Helper T cell (primary cell): ENCODE measurements around the genes LPCAT4 and DPH6.

DNA sequence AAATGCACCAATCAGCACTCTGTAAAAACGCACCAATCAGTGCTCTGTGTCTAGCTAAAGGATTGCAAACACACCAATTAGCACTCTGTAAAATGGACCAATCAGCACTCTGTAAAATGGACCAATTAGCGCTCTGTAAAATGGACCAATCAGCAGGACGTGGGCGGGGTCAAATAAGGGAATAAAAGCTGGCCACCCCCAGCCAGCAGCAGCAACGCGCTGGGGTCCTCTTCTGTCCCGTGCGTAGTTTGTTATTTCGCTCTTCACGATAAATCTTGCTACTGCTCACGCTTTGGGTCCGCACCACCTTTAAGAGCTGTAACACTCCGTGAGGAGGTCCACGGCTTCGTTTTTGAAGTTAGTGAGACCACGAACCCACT lies 52.7 kb upstream of the OTUD7A start:
- PRO-cap, 2 experiments = no peak in any of the 2 experiments

GRCh38 chr15:32315501-32315932 lies 87.6 kb downstream of the GOLGA8K start:
- PRO-cap, 2 experiments = no peak in any of the 2 experiments

GRCh38 chr15:32342125-32342621 lies 60.9 kb downstream of the GOLGA8K start:
- PRO-cap, 2 experiments = no peak in any of the 2 experiments

DNA sequence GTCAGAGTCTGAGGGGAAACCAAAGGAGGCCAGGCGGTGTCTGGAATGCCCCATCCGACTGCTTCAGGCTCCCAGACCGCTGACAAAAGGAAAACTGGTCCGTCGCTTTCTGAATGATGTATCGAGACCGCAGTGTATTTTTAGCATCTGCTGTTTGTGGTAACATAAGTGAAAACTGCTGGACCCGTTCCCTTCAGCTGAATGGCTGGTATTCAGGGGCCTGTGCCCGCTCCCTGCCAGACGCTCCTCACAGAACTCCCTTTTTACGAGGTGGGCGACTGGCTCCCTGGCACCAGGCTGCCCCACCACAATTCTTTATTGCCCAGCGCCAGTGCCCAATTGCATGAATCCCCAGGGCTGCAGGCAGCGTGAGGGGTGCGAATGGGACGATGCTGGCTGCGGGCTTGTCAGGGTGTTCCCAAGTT lies 30.5 kb downstream of the SCG5 start:
- PRO-cap, 2 experiments = no peak in any of the 2 experiments

DNA sequence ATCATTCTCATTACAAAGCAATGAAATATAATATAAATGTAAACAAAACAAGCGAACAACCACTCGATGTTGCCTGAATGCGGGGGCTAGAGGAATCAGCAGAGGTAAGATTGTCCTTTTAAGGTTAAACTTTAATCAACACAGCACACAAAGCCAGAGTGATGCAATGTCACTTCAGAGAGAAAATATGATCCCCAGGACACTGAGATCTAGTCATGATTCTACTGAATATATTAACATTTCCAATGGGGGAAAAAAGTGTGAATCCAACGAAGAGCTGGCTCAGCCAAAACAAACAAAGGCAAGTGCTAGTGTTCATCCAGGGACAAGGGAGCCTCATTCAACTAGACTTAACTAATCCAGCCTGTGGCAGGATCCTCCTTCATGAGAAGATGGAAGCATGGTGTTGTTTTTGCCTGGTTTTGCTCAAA lies 35.7 kb downstream of the SCG5 start:
- PRO-cap, 2 experiments = no peak in any of the 2 experiments

DNA sequence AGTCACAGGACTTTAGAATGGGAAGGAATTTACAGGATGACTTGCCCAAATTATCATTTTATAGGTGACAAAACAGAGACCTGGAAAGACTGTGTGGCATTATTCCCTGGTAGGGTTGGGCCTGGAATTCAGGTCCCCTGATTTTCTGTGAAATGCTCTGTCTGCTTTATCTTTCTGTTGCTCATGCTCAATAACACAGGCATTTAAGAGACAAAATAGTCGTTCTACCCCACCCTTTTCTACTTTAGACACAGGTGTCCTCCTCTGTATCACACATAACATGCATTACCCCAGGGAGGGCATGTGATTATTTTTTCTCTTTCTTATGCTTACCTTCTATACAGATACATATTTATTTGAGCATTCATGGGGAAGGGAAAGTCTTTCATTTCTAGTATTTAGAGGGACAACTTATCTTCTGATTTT lies 82.8 kb downstream of the GREM1 start:
- PRO-cap, 2 experiments = no peak in any of the 2 experiments

DNA sequence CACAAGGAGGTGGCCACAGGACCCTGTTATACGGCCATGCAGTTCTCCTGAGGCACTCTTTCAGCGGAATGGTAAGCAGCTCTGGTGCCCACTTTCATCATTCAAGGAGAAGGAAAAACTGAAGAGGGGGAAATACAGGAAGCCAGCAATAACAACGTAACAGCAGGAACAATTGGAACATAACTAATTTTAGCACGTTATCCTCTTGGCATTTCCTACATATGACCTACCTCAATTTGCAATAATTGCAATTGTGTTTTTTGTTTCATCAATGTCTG lies 219.8 kb downstream of the RYR3 start:
- PRO-cap, 2 experiments = no peak in any of the 2 experiments

DNA sequence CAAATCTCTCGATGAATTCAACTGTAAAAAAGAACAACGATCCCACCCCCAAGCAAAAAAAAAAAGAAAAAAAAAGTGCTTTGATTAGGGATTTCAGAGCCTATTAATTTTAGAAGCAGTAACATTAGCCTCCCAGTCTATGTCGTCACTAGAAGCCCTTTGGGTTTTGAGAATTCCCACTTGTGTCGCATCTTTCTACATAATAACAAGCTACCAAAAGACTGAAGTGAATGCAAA lies 748 bp downstream of the EMC7 start:
- PRO-cap, 2 experiments = peak in 1 of 2 experiments; most common minus-strand start position 185 of the sequence (in 1)

GRCh38 chr15:34359418-34360276 lies 7.3 kb downstream of the LPCAT4 start:
- PRO-cap, 2 experiments = no peak in any of the 2 experiments

GRCh38 chr15:34362049-34363193 lies 4.6 kb downstream of the LPCAT4 start:
- PRO-cap, 2 experiments = no peak in any of the 2 experiments

DNA sequence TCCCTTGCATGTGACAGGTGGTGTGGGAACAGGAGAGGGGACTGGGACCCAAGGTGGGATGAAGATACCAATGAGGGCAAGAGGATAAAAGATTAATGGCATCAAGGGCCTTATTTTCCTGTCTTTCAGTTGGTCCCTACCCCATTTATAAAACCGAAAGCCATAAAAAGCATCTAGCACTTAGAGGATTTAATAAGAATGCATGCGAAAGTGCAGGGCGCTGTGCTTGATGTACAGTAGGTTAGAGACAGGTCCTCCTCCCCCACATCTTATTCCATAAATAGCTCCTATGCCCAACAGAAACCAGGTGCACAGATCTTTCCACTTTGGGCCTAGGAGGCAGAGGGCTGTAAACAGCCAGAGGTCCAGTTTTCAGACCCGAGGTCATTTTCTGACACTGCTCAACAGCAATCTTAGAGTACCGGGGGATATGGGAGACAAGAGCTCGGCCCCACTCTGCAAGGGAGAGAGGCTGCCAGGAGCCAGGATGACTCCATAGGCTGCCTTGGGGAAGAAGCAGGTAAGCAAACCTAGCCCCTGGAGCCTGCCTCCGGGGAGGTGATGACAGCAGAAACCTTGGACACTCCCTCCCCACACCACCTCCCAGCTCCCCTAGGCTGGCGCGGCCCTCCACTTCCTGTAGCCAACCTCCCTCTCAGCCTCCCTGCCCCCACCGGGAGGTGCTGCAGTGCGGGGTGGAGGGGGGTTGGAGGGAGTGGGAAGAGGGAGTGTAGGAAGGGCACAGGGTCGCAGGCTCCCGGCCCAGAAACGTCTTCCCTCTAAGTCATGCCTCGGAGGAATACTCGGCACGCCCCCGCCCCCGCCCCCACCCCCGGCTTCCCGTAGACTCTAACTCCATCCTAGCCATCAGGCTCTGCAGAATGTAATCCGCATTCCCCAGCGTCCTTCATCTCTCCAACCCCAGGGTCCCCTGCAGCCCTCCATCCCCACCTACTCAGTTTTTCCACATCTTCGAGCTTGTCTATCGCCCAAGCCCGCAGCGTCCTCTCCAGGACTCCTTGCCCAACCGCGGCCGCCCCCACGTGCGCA lies 869 bp downstream of the LPCAT4 start:
- PRO-cap, 2 experiments = no peak in any of the 2 experiments

GRCh38 chr15:34366852-34368048 lies at the start of gene LPCAT4:
LPCAT4 (minus strand) TSS chr15:34367196.
- PRO-cap, 2 experiments = peak in 2 of 2 experiments; most common plus-strand start chr15:34367357 (in 2); most common minus-strand start chr15:34367196 (in 2)

GRCh38 chr15:34588322-34588821 lies 4.9 kb upstream of the GOLGA8B start:
- PRO-cap, 2 experiments = peak in 2 of 2 experiments; most common minus-strand start chr15:34588449 (in 2)

DNA sequence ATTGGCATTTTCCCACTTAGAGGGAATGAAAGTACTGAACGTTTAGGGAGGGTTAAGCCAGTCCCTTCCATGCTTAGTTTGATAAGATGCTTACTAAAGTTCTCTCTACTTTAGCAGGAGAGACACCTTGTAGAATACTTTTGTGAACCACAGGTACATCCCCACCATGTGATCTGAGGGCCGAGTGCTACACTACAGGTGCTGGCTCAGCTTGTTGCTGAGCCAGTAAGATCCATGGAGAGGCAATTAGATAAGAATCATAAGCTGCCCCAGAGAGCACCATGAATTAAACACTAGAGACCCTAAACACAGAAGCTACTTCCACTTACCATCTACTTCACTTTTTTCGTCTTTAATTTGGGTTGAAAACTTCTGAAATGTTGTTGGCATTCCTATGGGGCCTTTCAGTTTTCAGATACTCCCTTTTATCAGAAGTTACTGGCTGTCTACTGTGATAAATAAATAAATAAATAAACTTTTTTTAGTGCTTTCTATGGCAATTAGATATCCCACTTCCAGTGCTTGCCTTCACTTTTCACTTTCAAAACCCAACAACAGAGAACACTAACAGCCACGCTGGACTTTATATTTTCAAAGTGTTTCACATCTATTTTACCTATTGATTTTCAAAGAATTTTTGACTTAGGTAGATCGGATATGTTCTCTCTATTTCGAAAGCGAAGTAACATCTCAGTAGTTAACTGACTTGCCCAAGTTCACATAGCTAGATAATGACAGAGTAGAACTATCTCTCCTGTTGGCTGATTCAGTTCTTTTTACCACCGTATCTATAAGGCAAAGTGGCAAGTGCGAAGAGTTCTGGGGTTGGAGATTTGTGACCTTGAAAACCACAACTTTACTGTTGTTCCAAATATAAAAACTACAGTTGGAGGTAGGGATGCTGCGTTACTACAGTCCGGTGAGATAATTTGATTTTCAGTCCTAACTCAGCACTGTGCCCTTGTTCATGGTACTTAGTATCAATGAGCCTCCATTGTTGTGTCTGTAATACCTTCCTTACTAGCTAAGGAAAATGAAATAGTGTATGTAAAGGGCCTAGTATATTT lies 70.9 kb upstream of the GOLGA8B start:
- PRO-cap, 2 experiments = no peak in any of the 2 experiments

DNA sequence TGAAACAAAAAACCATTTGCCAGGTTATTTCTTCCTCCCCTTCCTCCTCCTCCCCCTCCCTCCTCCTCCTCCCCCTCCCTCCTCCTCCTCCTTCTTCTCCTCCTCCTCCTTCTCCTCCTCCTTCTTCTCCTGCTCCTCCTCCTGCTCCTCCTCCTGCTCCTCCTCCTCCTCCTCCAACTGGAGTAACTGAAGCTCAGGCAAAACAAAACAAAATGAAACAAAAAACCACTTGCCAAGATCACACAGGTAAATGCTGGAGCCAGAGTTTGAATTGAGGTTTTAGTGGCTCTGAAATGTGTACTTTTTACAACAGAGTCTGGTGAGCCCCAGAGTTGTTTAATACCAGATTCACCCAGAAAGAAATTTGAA lies 31.3 kb upstream of the ZNF770 start:
- PRO-cap, 2 experiments = no peak in any of the 2 experiments

- PRO-cap, 2 experiments = no peak in any of the 2 experiments
These were observed 190.0 kb downstream of the DPH6 start for GRCh38 chr15:35355796-35356488.

- PRO-cap, 2 experiments = no peak in any of the 2 experiments
These were observed 183.8 kb downstream of the DPH6 start for GRCh38 chr15:35361980-35362761.

DNA sequence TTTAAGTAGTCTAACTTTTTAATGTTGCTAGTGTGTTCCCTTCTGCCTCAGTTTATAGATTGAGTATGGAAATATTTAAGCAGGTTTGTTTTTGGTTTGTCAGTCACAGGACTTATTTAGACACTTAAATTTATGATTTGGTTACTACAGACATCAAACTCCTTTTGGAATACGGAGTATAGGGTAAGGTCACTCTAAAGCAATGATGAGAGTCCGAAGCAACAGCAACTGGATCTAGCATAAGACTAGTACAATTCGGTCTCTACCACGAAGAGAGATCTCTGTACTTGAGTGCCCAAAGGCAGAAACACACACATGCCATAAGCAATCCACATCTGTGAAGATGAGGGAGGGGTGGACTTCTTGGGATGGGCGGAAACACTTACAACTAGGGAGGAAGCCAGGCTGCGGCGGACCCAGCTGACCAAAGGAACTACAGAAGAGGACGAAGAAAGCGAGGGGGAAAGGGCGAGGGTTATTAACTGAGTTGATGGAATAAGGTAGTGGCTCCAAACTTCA lies 675 bp downstream of the DPH6 start:
- PRO-cap, 2 experiments = no peak in any of the 2 experiments

GRCh38 chr15:35545750-35546791 lies at the start of gene DPH6:
DPH6 (minus strand) TSS chr15:35546165.
- PRO-cap, 2 experiments = peak in 2 of 2 experiments; most common plus-strand start chr15:35546008 (in 1); most common minus-strand start chr15:35546141 (in 2)

GRCh38 chr15:36818380-36818826 lies 239.0 kb downstream of the CDIN1 start:
- PRO-cap, 2 experiments = no peak in any of the 2 experiments